RPMI7951 (cell line): Measurements from ENCODE around the gene LEPR.

DNA sequence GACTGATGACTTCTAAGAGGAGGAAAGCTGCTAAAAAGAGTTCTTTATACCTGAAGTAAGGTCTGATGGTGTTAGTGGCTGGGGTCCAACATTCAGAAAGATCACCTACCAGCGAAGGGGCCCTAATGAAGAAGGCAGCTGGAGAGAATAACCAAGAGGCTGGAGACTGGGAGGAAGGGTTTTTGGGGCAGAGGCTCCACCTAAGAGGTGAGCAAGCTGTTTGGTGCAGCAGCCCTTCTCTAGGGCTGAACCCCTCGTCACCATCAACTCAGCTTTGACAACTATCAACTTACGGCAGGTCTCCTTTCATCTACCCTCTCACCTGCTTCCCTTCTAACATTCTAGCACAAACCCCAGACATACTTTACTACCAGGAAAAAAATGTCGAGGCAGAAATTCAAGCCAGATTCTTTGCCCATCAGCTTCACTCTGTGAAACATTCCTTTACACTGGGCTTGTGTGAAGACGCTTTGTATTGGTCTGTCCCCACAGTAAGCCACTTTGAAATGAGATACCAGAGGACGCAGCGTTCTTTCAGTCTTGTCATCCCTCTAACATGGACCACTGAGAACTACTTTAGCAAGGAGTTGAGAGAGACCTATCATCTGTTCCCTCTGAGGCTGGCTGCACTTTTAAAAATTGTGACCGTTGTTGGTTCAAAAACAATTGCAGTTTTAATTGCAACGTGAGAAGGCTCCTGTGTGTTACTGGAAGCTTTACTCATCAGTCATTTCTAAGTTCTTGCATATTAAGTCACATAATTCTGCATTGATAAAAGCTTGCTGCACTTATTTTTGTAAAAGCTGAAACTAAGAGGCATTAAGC lies 84.7 kb downstream of the RAVER2 start:
- RAMPAGE, long total RNA = no peak

DNA sequence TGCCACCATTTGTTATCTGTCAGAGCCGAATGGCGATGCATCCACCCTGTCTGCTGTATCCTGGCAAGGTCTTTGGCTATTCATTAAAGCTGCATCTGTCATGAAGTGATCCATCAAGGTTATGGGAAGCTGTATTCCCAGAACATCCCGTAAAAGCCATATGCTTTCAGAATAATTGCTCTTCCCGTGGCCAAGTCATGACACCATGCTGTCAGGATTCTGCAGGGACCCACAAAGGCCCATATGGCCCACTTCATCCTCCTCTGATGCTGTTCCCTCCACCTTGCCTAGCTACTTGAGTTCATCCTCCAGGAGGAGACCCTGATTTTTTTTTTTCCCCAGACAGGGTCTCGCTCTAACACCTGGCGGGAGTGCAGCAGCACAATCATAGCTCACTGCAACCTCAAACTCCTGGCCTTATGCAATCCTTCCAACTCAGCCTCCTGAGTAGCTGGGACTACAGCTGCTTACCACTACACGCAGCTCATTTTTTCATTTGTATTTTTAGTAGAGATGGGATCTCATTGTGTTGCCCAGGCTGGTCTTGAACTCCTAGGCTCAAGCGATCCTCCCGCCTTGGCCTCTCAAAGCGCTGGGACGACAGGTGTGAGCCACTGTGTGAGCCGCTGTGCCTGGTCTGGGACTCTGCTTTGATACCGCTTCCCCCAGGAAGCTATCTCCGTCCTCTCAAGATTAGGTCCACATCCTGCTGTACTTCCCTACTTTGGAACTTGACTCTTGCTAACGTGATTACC lies 104.2 kb downstream of the RAVER2 start:
- RAMPAGE, long total RNA = no peak

GRCh38 chr1:64878824-64879281 lies 87.5 kb downstream of the JAK1 start:
- RAMPAGE, long total RNA = no peak

DNA sequence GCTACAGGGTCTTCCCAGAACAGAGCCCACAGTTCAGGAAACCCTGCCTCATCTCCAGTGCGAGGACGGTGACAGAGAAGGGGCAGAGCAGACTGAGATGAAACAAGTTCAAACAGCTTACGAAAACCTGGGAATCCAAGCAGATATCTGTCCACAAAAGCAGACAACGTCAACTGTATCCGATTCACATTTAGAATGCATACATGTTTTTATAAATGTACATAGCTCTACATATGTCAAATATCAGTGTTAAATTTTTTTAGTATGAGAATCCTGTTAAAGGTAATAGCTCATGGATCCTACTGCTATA lies 61.2 kb downstream of the JAK1 start:
- RAMPAGE, long total RNA = no peak

DNA sequence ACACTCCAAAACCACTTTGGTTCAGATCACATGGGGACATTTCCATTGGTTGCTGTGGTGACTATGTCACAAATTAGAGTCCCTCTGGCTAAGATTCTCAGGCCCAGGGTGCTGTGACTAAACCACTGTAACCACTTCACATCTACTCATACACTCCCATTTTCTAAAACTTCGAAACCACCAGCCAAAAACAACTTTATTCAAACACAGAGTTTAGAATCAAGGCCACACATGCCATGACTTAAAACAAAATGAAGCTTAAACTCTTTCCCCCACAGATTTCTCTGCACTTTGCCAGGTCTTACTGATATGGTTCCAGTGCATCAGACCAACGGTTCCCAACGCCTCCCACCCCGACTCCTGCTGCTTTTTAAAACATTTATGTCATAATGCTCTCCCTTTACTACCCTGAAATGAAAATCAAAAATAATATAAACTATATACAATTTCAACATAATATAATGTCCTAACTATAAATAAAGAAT lies 42.8 kb downstream of the JAK1 start:
- RAMPAGE, long total RNA = no peak

- RAMPAGE, long total RNA = no peak
Observed at GRCh38 chr1:64927162-64927773, 39.1 kb downstream of the JAK1 start.

GRCh38 chr1:64953021-64953635 lies 13.2 kb downstream of the JAK1 start:
- RAMPAGE, long total RNA = no peak

DNA sequence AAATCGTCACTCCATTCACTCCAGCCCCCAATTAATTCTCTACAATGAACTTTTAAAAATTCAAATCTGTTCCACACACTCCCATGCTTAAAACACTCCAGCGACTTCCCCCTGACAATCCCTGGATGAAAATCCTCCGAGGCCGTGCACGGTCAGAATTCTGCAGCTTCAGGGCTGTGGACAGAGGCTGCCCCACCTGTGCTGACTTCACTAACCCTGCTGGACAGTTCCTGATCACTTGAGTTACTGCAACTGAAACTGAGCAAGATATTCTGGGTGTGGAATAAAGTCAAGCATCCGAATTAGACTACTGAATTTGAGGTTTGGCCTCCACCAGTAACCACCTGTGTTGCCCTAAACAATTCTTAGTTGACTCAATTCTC lies 1.0 kb upstream of the JAK1 start:
- RAMPAGE, long total RNA = no peak

DNA sequence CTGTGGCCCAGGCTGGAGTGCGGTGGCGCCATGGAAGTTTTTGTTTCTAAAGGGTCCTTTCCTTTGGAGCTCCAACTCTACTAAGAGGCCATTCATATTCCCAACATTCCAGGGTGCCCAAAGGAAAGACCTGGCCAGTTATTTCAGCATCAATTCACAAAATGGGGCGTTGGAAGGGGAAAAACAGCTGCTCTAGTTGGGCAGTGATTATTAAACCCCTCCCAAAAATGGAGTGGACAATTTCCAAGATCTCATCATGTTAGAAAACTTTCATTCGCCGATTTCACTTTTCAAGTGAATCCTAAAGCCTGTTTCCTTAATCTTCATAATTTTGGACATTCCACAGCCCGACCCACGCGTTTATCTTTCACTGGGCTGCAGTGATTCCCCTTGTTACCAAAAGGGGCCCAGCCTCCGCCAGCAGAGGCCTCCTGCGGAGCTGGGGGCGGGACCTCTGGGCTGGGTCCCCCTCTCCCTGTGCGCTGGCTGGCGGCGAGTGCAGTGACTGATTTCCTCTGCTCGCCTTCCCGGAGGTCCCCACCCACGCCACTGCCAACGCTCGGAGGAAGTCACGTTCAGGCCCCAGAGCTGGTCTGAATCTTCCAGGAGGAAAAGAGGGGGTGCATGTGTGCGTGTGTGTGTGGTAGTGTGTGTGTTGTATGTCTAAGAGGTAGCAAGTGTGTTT lies 34.7 kb upstream of the JAK1 start:
- RAMPAGE, long total RNA = no peak

DNA sequence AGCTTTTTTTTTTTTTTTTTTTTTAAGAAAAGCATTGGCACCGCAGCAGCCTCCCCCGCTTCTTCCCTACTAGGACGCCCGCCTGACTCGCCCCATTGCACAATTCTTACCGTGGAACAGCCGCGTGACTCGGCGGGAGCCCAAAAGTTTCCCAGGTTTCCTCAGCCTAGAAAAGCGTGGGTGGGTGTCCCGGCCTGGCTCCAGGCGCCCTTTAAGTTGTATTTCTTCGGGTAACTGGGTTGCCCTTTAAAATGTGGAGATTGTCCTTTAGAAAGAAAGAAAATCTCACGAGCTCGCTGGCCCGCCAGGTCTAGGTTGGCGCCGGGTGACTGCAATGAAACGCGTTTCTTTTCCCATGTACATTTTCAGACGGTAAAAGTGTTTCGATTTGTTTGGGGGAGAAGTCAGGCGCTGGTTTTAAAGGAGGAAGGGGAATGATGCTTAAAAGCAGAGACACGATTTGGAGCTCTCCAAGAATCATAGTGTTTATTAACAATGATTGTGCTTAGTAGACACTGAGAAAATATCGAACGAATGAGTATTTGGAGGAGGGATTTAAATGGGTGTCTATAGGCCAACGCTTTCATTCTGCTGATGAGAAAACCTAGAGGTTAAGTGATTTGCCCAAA lies 36.8 kb upstream of the JAK1 start:
- RAMPAGE, long total RNA = no peak

DNA sequence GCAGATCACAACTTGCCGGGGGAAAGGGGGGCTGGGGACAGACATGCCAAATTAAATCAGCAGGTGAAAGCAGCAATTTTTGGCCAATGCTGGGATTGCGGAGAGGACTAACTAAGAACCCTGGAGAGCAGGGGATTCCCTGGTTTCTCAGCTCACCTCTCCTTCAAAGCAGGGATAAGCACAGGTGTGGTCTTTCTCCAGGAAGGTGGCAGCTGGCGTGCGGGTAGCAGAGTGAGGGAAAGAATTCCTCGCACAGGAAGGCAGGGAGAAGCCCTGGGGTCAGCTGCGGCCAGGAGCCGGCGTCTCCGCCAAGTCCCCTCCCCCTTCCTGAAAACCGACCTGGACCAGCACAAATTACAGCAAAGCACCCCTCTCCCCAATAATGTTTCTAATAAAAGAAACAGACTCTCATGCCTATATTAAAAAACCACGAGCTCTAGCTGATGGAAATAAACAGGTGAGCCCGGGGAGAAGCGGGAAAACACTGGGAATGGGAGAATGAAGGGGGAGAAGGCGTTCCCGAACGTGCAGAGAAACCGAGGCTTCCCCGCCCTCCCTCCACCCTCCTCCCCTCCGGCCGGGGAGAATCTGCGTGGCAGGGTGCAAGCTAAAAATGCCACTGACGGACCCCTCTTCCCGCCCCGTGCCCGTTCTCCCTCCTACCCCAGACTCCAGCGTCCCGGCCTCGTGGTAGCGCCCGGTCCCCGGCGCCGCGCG lies 81.9 kb upstream of the AK4 start:
- RAMPAGE, long total RNA = no peak

GRCh38 chr1:65264373-65265077 lies 44.8 kb upstream of the DNAJC6 start:
- RAMPAGE, long total RNA = no peak

DNA sequence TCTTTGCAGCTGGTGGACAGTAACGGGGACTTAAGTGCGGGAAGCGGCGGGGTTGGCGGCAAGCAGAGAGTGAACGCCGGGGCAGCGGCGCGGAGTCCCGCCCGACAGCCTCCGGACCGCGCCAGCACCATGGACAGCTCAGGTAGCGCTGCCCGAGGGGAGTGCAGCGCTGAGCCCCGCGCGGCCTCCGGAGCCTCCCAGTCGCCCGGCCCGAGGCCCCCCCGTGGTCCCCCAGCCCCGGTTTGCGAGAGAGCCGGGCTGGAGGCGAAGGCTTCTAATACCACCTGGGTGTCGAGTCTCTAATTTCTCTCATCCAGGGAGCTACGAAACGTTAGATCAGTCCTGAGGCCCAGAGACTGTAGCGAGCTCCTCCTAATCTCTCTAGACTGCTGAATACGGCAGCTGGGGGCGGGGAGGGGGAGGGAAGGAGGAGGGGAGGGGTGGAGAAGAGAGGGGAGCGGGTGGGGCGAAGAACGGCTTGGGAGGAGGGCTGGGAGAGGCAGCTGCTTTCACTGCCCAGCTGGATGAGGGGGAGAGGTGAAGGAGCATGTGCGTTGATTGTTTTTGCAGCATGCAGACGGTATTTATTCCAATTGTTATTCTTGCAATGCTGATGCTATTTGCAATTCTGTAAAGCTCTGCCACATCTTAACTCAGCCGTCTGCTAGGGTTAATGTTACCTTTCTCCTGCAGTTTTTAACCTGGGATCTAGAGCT lies 612 bp downstream of the DNAJC6 start:
- RAMPAGE, long total RNA = no peak

GRCh38 chr1:65420399-65421296 lies at the start of gene LEPR:
Gene LEPR, plus strand, starts transcription at chr1:65420668.
- RAMPAGE, long total RNA = no peak

- RAMPAGE, long total RNA = no peak
Observed at GRCh38 chr1:65423599-65424282, 3.3 kb downstream of the LEPR start.

DNA sequence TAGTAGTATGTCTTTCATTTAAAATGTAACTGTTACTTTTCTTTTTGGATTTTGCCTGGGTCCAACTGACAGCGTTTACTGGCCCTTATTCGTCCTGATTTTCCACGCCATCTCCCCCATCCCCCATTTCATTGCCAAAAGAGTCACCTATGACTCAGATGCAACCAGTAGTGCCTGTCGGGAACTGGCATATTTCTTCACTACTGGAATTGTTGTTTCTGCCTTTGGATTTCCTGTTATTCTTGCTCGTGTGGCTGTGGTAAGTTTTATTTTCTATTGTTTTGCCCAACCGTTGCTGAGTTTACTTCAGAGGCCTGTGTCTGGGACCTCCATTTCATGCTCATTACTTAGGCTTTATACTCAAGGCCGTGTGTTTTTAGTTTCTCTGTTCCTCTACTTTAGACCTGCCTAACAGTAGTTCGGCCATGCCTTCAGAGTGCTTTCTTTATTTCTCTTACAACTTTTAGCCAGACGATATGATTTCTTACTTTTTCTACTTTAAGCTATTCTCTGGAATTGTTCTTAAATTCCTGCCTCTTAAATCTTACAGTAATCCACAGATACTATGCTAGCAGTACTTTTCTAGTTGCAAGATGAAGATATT lies 9.4 kb downstream of the LEPR start:
- RAMPAGE, long total RNA = no peak

- RAMPAGE, long total RNA = no peak
Observed at GRCh38 chr1:65434208-65435110, 14.0 kb downstream of the LEPR start.

GRCh38 chr1:65470843-65472109 lies 50.8 kb downstream of the LEPR start:
- RAMPAGE, long total RNA = no peak

- RAMPAGE, long total RNA = no peak
Observed at GRCh38 chr1:66267529-66268221, 266.3 kb upstream of the SGIP1 start.

DNA sequence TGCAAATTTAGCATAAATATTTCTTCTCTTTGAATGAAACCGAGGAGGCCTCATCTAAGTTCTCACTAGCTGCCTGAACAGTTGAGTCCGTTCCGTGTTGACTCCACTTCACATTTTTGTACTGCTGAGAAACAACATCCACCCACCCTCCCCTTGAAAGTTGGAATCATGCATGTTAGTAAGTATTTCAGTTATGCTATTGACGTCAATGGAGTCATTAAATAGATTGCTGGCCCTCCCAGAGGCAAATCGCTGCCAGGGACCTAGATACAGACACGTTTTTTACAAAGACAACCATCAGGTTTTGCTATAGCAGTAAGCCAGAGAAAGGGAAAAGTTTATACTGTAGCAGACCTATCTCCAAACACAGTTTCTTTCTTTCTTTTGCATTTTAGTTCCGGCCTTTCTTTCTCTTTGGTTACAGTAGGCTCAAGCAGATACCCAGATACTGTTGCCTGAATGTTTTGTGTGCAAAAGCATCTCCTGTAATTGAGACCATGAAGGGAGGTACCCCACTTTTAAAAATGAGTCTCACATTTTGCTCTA lies 262.6 kb upstream of the SGIP1 start:
- RAMPAGE, long total RNA = no peak